ENCODE measurements around a stretch of chr21.

DNA sequence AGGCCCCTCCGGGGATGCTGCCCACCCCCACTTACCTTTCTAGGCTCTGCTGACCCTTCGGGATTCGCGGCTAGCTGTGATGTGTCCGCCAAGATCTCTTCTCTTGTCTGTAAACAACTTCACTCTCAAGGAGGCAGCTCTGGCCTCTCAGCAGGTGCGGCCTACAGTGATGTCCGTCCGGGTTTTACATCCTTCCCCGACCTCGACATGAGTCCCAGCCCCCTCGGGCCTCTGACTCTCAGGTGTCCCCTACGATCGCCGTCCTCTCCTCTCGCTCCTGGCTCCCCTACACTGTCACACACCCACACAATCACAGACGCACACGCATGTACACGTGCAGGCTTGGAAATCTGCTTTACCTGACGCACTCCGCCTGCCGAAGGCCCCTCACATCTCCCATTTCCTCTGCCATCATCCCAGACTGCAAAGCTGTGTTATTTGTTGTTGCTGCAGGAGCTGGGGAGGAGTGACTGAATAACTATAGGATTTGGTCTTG is 804 bp upstream of the RSPH1 start:
- RRBS = 4% methylated on average over 1 of the region's 21 CpGs

- RRBS = 6% methylated on average over 47 of the region's 85 CpGs
Observed at GRCh38 chr21:42513957-42515151, 702 bp downstream of the SLC37A1 start.

DNA sequence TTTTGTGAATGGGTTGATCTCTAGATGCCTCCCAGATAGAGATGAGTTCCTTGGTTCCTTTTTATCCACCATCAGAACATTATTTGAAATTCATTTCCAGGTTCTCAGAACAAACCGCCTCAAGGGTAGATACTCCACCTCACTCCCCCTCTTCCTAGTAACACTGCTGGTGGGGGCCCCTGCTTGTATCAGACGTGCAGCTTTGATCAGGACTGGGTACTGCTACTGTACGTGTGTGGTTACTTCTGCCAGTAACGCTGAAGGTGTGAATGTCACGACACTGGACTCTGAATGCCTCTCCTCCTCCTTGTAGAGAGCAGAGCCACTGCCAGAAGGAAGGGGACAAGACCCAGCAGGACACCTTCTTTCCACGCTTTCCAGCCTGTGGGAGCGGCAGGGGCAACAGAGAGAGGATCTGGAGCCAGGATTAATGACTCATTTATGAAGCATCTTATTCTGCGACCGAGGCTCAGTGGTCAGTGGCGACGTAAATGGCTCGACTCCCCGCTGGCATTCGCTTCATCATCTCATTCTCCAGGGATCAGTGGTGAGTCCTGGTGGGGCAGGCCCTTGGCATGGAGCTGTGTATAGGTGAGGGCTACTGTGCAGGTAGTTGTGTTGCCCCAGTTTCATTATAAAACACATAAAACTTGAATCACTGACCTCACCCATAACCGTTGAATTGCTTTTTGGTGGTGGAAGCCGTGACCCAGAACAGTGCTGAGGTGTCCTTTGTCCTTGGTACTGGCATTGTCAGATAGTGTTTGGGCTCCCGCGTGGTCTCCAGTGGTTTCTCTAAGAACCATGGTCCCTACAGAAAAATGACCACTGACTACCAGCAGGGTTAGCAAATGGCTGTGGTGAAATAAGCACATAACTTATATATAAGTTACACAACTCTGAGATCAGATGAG is 4.6 kb downstream of the SLC37A1 start:
- RRBS = no CpG with 5 or more reads among the region's 18 CpGs

GRCh38 chr21:42553983-42554674 is 40.5 kb downstream of the SLC37A1 start:
- RRBS = no CpG with 5 or more reads among the region's 14 CpGs

DNA sequence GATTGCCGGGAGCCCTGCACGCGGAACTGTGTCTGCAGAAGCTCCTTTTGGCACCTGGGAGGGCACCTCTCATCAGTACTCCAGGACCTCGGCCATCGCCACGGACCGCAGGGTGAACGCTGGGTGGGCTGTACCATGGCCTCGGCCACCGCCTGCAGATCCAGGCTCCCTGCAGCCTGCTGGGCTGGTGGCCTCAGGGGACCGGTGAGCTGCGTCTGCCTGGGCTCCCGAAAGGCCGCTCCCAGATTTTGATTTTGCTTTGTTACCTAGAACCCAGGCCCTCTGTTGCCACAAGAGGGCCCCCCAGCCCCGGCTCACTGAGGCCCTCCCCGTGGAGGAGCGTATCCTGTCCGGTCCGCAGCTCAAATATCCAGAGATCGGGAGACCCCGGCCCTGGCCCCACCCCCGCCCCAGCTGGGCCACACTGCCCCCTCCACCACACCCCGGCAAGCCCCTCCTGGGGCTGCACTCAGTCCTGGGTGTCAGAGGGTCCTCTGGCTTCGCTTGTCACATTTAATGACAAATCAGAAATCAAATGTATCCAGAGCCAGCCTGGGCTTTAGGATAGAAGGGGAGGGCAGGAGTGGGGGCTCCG is 60.2 kb upstream of the PDE9A start:
- RRBS = 2% methylated on average over 8 of the region's 25 CpGs

- RRBS = 77% methylated on average over 6 of the region's 33 CpGs
Observed at GRCh38 chr21:42662088-42663246, 9.0 kb downstream of the PDE9A start.

GRCh38 chr21:42746545-42747708 is 93.5 kb downstream of the PDE9A start:
- RRBS = no CpG with 5 or more reads among the region's 32 CpGs

- RRBS = no CpG with 5 or more reads among the region's 44 CpGs
Observed at GRCh38 chr21:42781189-42782477, 97.7 kb downstream of the WDR4 start.

DNA sequence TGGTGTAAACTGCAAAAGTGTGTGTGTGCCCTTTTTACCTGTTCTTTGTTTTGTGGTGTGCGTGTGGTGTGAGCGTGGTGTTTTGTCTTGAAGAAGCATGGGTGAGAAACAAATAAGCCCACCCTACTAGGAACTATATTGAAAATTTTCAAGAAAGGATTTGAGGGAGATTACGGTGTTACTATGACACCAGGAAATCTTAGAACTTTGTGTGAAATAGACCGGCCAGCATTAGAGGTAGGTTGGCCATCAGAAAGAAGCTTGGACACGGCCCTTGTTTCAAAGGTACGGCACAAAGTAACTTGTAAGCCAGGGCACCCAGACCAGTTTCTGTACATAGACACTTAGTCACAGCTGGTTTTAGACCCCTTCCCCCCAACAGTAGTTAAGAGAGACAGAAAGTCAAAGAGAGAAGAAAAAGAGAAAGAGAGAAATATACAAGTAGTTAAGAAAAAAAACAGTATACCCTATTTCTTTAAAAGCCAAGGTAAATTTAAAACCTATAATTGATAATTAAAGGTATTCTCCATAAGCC is 7.6 kb upstream of the ERVH48-1 start:
- RRBS = no CpG with 5 or more reads among the region's 6 CpGs

- RRBS = no CpG with 5 or more reads among the region's 14 CpGs
Observed at GRCh38 chr21:43031108-43031828, 44.4 kb downstream of the CBS start.

- RRBS = 38% methylated on average over 4 of the region's 16 CpGs
Observed at GRCh38 chr21:43188670-43189282, 20.0 kb downstream of the CRYAA start.

DNA sequence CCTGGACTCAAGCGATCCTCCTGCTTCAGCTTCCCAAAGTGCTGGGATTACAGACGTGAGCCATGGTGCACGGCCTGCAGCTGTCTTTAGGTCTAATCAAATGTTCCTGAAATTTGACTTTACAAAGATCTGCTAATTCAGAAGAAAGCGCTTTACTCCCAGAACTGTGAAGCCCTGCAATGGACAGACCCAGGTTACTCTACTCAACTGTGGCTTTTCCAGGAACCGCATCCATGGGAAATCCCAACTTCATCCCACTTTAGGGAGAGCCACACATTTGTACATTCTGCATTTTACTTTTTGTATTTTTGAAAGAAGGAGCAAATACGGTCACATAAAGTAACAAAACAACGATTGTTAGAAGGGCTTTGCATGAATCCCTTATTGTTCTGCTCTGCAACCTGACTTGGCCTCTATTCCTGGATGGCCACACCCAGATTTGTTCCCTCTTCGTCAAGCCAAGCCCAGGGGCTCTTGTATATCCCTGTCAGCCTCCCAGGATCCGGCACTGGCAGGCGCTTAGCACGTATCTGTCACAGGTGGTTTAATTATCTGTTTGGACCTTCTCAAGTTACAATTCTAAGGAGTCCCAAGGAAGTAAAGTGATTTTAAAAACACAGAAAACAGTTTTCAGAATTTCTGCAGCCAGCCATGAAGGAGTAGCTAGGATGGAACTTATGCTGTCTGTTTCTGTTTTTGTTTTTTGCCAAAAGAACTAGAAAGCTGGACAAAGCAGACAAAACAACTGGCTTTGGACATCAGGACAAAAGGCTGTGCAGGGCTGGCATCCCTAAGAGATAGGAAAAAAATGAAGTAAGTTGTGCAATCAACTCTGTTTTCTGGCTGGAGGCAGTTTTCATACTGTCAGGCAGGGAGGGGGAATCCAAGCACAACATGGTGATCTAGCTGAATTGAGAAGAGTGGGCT is 28.0 kb downstream of the CRYAA start:
- RRBS = no CpG with 5 or more reads among the region's 11 CpGs

DNA sequence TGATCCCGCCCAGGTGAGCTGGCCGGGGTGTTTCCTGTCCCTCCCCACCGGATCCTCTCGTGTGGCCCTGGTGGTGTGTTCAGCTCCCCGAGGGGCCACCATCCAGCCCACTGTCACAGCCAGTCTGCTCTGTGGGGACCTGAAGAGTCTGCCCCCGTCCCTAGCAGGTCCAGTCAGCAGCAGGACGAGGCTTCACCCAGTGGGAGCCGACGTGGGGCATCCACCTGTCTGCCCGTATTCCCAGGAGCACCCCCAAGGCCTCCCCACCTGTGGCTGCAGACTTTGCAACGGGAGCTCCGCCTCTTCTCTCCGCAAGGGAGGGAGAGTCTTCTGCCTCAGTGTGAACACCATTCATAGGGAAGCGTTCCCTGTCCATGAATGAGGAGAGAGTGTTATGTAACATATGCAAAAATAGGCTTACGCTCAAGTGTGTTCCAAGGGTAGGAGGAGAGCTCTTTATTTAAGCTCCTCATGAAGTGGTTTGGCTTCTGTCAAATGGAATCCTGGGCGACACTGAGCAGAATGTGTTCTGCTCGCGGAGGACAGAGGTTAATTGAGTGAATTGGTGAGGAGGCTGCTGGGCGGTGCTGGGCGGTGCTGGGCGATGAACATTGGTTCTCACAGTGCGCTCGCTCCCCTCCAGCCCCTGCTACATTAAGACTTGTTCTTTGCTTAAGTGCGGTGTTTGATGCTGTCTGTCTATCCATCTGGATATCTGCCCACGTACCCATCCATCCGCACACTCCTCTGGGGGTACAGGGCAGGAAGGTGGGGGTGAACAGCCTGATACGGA is 109.0 kb downstream of the CRYAA start:
- RRBS = 81% methylated on average over 2 of the region's 27 CpGs

DNA sequence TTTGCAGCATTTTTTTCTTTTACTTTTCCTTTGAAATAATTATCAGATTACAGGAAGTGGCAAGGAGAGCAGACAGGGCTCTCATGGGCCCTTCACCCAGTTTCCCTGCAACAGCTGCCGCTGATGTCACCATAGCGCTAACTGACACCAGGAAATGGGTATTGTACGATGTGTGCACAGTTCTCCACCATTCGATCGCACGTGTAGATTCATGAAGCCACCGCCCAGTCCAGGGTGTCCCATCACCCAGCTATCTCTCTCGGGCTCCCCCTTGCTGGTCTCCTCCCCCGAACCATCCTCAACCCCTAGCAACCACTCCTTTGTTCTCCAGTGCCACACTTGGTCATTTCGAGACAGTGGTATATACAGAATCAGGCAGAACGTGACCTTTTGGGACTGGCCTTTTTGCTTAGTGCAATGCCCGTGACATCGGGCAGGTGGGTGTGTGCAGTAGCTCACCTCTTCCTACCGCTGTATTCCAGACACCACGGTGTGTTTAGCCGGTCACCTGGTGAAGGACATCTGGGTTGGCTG is 118.4 kb downstream of the CRYAA start:
- RRBS = no CpG with 5 or more reads among the region's 16 CpGs

- RRBS = no CpG with 5 or more reads among the region's 18 CpGs
Observed at GRCh38 chr21:43288007-43288499, 119.2 kb downstream of the CRYAA start.

GRCh38 chr21:43319319-43320229 is 107.4 kb downstream of the SIK1 start:
- RRBS = no CpG with 5 or more reads among the region's 22 CpGs

- RRBS = no CpG with 5 or more reads among the region's 17 CpGs
Observed at GRCh38 chr21:43477818-43478215, 50.9 kb upstream of the SIK1 start.

- RRBS = no CpG with 5 or more reads among the region's 7 CpGs
Observed at GRCh38 chr21:43618867-43619203, 40.5 kb downstream of the HSF2BP start.

DNA sequence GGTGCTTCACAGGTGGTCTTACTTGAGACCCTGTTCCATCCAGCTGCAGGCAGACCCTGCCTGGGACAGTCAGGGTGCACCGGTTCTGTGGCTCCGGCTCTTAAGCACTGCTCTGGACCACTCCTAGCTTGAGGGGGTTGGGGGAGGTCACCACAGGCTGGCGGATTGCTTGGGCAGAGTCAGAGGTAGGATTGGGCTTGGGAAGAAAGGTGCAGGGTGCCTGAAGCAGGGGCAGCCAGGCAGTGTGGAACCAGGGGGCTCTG is 1.5 kb downstream of the PDXK start:
- RRBS = no CpG with 5 or more reads among the region's 3 CpGs

DNA sequence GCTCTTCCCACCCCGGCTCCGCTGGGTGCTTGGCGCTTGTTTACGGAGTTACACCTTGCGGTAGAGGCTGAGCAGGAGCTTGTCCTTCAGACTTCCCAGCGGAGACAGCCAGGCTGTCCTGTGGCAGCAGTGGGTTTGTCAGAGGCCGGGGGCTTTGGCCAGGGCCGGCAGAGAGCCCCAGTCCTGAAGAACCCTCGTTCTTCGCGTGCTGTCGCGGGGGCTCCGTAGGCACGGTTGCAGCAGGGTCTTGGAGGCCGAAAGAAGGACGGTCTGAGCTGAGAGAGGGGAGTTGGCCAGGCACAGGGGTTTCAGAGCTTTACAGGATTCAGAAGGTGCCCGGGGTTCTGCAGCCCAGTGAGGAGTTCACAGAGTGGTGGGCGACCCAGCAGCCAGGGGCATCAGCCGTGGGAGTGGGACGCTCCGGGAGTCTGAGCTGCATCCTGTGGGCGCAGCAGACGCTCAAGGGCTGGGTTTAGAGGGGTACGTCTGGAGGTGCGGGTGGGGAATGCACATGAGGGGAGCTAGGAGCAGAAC is 10.3 kb downstream of the PDXK start:
- RRBS = 5% methylated on average over 4 of the region's 26 CpGs

Data from BE2C (cell line).